SK-N-DZ (cell line): ENCODE measurements around a stretch of chr14.

DNA sequence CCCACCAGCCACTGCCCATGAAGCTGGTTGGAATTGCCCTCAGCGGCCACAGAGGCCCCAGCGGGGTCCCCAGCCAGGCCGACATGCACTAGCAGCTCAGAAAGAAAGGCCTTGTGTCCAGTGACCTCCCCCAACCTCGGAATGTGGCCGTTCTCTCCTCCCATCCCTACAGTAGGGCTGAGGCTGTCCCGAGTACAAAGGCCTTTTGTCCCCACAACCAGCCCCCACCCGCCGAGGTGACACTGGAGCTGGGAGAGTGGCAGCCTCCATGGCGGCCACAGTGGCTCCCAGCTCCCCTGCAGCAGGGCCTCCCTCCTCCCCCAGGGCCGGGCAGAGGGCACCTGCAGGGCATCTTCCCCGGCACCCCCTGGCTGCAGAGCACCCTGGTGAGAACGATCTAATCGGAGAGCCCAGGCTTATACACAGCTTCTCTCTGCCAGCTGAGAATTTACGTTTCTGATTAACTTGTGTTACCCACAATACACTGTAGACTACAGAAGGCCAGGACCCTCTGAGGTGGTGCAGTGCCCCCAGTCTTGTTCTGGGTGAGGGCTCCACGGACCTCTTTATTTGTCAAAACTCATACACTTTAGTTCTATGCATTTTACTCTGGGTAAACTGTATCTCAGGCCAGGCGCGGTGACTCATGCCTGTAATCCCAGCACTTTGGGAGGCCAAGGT, 23.2 kb upstream of the INF2 start:
RAMPAGE:
- cytosol, long total RNA: no peak
- nucleus, long total RNA: no peak

DNA sequence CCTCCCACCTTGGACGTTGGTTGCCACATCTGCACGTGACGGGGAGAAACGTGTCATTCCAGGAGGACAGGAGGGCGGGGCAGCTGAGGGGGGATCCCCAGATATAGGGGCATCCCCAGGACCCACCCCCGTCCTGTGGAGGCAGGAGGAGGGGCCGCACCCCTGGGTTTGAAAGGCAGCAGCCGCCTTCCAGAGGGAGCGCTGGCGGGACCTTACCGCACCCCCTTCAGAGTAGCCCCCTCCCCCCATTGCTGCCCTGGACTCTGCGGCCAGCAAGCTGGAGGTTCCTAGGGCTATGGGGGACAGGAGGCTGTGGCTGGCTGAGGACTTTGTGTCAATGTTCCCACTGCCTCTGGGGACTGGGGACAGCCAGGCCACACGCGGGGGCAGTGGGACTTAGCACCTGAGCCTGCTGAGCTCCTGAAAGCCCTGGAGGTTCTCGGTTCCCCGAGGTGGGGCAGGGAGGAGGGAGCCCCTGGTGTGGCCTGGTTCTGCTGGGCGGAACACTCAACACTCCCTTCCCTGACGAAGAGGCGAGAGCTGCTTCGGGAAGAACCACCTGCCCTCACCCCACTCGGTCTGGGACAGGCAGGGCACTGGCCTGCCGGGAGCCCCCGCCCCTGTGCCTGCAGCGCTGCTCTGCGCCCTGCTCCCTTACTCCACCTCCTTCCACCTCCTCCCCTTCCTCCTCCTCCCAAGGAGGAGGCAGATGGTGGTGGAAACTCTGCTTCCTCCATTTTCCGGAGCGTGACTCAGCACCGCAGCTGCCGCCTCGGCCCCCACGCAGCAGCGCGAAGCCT, 12.0 kb upstream of the INF2 start:
RAMPAGE:
- cytosol, long total RNA: no peak
- nucleus, long total RNA: no peak

DNA sequence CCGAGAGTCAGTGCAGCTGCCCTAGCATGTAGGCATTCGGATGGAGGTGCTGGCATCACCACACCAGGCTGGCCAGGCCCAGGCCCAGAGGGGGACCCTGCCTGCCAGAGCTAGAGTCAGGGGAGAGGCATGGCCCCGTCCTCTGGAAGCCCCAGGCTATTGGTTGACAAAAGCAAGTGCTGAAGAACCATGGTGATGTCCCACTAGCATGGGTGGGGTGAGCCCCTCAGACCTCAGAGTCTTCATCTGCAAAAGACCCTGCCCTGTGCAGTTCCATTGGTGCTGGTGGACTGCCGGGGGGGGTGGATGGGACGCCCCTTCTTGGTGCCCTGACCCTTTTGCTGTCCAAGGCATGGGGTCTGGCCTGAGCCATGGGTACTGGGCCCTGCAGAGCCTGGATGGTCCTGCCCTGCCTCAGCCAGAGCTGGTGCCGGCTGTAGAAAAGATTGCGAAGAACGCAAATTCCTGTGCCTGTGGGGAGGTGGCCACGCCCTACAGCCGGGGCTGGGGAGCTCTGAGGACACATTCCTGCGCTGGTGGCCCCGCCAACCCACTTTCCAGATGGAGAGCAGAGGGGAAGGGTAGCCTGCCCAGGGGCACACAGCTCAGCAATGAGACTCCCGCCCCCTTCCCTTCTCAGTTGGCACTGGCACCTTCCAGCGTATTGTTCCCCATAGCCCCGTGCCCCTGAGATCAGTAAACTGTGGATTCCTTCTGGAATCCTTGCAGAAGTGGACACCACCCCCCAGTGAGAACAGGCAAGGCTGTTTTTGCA, 8.4 kb downstream of the INF2 start:
RAMPAGE:
- cytosol, long total RNA: no peak
- nucleus, long total RNA: no peak

DNA sequence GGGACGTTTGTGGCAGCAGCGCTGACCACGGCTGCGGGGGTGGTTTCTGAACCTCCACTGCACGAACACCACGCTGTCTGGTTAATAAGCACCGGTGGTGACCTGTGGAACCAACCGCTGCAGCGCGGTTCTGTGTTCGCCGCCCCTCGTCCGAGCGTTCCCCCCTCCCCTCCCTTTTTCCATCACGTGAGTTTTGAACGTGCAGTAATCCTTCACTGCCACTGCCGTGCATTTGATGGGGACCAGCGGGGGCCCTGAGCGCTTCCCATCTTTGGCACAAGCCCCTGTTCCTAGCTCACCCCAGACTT, 6.4 kb upstream of the ADSS1 start:
RAMPAGE:
- cytosol, long total RNA: no peak
- nucleus, long total RNA: no peak

GRCh38 chr14:104725976-104727043, 2.3 kb downstream of the ADSS1 start:
RAMPAGE:
- cytosol, long total RNA: no peak
- nucleus, long total RNA: no peak

RAMPAGE:
- cytosol, long total RNA: no peak
- nucleus, long total RNA: no peak
These were observed 15.7 kb downstream of the SIVA1 start for GRCh38 chr14:104768390-104769262.

RAMPAGE:
- cytosol, long total RNA: no peak
- nucleus, long total RNA: no peak
These were observed 19.9 kb downstream of the AKT1 start for GRCh38 chr14:104775520-104776126.

DNA sequence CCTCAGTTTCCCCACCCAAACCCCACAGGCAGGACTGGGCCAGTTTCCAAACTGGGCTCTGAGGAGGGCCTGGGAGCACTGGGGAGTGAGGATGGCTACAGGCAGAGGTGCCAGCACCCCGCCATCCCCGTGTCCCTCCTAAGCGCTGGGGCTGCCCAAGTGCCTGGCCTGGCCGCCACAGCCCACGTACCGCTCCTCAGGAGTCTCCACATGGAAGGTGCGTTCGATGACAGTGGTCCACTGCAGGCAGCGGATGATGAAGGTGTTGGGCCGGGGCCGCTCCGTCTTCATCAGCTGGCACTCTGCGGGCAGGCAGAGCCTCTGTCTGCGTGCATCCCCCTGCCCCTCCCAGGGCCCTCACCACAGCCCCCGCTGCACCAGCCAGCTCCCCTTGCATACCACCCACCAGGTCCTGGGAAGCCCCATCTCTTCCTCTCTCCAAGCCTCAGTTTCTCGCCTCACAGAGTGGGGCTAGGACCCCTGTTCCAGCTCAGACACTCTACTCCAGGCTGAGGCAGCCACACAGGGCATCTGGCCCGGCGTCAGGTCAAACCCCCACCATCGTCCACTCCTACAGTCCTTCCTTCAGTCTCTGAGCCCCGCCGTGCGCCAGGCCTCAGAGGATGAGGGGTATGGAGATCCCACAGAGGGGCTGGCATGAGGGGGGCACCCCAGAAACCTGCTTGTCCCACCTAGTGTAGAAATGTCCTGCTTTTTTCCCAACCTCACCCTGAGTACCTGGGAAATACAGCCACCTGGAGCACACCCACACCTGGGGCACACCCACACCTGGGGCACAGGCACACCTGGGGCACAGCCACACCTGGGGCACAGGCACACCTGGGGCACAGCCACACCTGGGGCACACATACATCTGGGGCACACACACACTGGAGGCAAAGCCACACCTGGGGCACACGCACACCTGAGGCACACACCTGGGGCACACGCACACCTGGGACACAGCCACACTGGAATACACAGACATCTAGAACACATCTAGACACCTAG, 18.8 kb downstream of the AKT1 start:
RAMPAGE:
- cytosol, long total RNA: no peak
- nucleus, long total RNA: no peak

DNA sequence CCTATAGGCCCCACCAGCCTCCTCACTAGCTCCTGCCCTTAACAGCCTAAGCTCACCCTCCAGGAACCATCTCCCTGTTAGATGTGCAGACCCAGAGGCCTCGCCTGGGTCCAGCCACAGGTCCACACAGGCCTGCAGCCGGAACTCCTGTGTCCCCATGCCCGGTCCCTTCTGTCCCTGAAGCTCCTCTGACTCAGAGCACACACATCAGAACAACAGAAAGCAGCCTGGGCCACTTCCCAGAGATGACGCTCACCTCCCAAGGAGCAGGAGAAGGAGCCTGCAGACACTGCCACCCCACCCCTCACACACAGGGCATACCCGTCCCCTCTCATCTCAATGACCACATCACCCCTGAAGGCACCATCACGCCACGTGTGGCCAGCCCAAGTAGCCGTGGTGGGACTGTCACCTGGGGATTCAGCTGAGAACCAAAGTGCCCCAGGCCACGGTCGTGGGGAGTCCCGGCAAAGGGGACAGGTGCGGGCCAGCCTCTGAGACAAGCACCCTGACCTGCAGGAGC, 5.7 kb downstream of the AKT1 start:
RAMPAGE:
- cytosol, long total RNA: no peak
- nucleus, long total RNA: no peak

GRCh38 chr14:104793188-104793855, 2.2 kb downstream of the AKT1 start:
RAMPAGE:
- cytosol, long total RNA: no peak
- nucleus, long total RNA: no peak

DNA sequence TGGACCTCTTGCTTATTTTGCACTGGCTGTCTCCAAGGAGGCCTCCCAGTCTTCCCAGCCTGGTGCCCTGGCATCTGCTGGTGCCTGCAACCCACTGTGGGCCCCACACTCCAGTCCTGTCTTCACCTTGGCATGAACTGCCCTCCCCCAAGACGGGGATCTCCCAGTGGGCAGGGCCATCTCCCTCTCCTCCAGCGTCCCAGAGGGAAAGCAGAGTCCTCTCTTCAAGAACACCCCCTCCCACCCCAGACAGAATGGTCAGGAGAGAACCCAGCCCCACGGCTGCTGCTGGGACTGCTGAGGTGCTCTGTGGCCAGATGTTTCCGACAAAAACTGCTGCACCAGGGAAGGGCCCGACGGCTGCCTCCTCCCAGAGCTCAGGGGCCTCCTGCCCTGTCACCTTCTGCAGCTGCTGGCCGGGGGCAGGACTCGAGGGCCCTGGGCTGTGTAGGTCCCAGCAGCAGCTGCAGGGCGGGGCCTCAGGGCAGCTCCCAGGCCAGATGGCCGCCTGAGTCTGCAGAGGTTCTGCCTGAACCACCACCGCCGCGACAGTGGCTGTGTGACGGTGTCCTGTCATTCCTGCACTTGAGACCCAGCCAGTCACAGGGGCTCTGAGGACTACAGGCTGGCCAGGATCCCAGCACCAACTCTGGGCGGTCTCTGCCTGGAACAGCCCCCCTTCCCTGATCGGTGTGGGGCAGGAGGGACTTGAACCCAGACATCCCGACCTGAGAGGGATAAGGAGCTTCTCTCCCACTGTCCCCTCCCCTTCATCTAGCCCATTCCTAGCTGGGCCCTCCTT, 2.0 kb upstream of the AKT1 start:
RAMPAGE:
- cytosol, long total RNA: no peak
- nucleus, long total RNA: no peak

DNA sequence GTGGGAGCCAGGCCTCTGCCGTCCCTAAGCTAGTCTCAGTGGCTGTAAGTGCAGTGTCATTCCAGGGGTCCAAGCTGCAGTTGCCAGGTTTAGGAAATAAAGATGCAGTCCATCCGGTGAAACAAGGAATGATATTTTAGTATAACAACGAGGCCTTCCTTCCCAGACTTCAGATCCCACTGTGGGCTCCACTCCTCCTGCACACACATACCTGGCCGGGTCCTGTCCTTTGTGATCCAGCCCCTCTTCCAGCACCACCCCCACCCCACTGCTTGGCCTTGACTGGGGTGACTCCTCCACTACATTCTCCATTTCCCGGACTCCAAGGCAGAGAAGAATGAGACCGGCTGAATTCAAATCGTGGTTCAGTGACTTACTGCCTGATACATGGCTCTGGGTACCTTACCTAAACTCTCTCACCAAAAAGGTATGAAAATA, 1.8 kb upstream of the ZBTB42 start:
RAMPAGE:
- cytosol, long total RNA: no peak
- nucleus, long total RNA: no peak

DNA sequence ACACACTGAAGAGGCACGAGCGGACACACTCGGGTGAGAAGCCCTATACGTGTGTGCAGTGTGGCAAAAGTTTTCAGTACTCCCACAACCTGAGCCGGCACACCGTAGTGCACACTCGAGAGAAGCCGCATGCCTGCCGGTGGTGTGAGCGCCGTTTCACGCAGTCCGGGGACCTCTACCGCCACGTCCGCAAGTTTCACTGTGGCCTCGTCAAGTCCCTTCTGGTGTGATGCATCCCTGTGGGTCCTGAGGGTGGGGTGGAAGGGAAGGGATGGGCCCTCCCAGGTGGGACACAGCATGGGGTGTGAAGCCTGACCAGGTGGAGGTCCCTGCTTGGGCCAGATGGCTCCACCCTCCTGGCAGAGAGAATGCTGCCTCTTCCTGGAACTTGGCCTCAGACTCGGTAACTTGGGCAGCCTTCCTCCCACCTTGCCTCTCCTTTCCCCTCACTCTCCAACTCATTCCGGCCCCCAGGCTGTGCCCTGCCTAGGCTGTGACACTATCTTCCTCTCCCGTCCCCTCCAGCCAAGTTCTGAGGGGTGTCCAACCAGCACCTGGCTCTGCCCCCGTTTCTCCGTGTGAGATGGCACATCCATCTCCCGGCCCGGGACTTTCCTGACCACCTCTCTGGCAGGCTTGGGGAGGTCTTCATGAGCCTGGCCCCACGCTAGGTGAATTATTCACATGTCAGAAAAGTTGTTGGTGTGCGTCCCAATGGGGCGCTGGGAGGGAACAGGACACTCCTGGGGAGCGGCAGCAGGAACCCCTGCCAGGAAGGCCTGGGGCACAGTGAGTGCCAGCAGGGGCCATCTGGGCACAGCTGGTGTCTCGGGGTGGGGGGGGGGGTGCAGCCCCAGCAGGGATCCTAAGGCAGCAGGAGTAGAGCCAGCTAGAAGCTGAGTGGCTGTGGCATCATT, 1.6 kb downstream of the ZBTB42 start:
RAMPAGE:
- cytosol, long total RNA: no peak
- nucleus, long total RNA: no peak

GRCh38 chr14:104814272-104814705, 13.4 kb downstream of the ZBTB42 start:
RAMPAGE:
- cytosol, long total RNA: no peak
- nucleus, long total RNA: no peak

RAMPAGE:
- cytosol, long total RNA: no peak
- nucleus, long total RNA: no peak
These were observed 410 bp upstream of the CEP170B start for GRCh38 chr14:104864700-104865016.

RAMPAGE:
- cytosol, long total RNA: no peak
- nucleus, long total RNA: no peak
These were observed 7.7 kb downstream of the CEP170B start for GRCh38 chr14:104872647-104873220.

GRCh38 chr14:104980143-104980500, 1.9 kb upstream of the AHNAK2 start:
RAMPAGE:
- cytosol, long total RNA: no peak
- nucleus, long total RNA: no peak

DNA sequence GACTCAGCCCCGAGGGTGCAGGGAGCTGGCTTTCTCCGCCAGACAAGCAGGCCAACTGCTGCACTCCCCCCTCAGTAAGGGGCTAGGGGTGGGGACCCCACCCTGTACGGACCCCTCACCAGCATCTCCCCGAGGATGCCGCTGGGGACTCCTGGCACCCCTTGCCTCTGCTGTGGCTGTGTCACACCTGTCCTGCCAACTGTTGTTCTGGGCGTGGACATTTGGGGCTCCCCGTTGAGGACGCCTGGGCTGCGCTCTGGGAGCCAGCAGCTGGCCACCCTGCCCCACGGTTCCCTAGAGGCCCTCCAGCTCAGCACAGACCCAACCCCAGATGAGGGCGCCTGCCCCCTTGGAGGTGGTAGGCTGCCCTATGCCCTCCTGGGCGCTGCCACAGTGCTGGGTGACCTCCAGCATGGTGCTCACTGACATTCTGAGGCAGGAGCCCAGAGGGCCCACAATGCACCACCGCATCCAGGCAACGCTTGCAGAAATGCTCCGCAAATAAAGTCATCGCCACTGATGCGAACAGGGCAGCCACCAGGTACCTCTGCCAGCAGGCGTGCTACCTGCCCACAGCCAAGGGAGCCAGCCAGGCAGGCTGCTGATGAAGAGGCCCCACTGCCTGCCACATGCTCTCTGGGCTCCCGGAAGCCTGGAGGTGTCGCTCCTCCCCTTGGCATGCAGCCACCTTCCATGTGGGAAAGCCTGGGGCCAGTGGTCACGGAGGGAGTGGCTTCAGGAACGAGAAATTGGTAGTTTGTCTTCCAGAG, 14.9 kb downstream of the GPR132 start:
RAMPAGE:
- cytosol, long total RNA: no peak
- nucleus, long total RNA: no peak

DNA sequence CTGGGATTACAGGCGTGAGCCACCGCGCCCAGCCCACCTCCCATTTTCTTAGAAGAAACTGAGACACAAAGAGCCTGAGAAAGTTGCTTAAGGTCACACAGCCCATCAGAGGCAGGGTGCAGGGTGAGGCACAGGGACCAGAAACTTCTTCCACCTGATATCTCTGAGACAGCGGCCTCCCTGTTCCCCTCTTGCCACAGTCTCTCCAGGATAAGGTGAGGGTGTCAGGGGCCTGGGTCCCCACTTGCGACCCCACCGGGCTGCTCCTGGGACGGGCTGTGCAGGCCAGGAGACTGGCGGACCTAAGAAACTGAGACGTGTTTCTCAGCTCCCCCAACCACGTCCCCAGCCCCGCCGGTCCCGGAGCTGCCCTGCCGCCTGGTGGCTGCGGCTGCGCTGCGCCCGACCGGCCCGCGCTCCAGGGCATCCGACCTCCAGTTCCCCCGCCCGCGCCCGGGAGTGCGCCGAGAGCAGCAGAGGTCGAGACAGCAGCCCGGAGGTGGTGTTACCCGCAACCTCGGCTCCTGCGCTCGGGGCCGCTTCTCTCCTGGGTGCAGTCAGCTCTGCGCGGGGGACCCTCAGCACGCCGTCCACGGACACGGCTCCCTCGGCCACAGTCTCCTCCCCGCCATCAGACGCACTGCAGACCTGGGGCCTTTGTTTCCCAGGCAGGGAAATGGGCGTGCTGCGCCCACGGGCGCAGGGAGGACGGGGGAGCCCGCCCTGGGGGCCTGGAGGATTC, 21.5 kb upstream of the GPR132 start:
RAMPAGE:
- cytosol, long total RNA: no peak
- nucleus, long total RNA: no peak

GRCh38 chr14:105173022-105173807, 4.6 kb upstream of the JAG2 start:
RAMPAGE:
- cytosol, long total RNA: no peak
- nucleus, long total RNA: no peak